M059J (cell line): ENCODE measurements around a stretch of chr20.

DNA sequence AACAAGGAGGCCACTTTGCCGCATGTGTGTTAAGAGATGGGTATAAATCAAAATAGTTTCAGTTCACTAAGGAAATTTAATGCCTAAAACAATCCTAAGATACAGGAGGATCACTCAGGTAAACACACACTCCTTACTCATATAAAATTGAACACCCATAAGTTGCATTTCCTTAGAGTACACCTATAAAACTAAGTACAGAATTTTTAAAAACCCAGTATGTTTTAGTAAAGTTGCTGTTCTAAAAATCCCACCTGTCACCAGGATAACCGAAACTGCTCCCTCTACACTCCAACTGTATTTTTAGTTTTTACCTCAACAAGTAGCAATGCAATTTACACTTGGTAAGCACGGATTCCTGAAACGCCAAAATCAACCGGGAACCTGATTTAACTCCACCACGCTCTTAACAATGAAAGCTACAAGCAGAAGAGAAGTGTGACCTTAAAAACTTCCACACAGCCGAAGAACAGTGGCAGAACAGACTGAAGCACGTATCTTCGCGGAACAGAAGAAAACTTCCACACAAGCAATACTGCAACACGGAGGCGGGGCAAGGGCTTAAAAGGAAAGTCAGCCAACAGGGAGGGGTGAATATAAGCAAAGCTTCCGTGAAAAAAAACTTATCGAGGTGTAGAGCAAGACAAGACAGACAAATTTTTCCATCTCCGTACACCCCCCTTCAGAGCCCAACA is 1.6 kb downstream of the STAU1 start:
- RAMPAGE, long total RNA, result no peak

DNA sequence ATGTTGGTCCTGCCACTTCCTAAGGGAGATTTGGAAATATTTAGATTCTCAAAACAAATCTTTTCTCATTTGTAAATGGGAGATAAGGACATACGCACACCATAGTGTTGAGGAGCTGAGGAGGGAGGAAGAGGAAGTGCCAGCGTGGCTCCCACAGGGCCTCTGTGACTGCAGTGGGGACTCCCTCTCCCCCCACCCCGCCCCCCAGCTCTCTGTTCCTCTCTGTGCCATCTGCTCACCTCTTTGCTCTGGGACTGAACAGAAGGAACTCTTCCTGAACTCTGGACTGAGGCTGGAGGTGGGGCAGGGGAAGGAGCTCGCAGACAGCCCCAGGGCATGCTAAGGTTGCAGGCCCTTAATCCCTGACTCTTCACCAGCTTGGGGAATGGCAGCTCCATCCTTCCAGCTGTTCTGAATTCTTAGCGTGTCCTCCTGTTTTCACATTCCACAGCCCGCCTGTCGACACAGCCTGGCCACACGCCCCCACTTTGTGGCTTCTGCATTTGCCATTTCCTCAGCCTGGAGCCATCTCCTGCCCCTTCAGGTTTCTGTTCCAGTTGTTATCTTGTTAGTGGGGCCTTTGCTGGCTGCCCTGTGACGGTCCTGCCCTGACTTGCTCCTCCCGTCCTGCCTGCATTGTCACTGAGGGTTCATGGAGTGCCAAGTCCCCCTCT is 11.5 kb downstream of the DDX27 start:
- RAMPAGE, long total RNA, result no peak

DNA sequence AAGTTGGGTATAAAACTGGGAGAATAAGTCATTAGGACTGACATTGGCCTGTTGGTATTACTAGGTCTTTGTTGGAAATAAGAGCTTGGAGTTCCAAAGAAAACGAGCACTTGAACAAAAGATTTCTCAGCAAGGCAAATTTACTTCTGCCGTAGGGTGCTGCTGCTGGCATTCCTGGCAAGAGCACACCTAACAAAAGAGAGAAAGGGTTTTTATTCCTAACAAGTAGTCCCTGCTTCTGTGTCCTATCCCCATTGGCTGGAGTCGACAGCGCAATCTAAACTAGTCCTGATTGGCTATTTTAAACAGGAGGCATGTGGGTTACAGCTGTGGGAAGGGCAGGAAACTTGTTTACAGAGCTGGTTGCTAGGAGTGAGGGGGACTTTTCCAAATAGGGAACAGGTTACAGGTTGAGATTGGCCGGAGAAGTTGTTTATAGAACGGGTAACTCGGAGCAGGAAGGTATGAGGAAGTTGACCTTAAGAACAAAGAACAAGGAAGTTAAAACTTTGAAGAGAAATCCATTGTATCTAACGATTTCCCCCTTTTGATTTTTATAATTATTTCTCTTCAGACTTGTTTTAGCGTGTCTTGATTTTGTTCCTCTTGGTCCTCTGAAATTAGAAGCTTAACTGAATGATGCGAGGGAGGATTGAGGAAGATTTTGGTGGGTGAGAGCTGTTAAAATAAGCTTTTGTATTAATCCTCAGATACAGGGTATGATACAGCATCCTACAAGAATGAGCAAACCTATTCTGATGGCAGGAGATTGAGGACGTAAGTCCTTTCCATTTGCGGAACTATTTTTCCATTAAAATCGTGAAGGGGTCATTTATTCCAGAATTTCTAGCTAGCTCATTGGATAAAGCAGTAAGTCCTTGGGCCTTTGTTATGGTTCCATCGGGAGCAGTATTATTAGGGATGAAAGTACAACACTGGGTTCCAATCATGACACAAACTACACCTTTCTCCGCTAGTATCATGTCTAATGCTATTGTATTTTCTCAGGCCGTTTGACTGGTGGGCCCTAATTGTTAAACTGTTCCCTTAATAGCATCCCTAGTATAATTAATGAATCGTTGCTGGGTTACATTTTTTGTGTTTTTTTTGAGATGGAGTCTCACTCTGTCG is 3.5 kb upstream of the ZNFX1 start:
- RAMPAGE, long total RNA, result no peak

GRCh38 chr20:49445233-49445476 is 37.3 kb downstream of the KCNB1 start:
- RAMPAGE, long total RNA, result no peak

DNA sequence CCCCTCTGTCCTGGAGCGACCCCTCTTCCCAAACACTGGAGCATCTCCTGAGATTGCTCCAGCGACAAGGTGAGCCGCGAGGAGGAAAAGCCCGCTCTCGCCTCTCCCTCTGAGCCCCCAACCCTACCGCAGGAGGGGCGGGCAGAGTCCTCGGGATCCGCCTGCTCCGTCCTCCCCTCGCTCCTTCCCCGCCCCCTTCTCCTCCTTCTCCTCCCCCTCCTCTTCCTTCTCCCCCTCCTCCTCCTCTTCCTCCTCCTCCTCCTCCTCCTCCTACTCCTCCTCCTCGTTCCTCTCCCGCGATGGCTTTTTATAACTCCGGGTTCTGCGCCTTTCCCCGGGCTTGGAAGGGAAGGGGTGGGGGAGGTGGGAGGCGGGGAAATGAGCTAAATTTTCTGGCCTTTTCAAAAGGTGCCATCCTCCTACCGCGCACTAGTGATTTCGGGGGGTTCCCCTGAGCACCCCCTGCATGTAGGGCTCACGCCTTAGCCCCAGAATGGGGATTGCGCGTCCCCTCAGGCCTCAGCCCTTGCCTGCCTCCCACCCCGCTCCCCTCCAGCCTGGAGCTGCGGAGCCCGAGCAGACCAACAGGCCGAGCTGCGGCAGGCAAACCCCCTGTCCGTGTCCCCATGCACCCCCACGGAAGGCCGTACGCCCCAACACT is 940 bp upstream of the KCNB1 start:
- RAMPAGE, long total RNA, result no peak

- RAMPAGE, long total RNA, result no peak
These were observed 20.3 kb upstream of the PTGIS start for GRCh38 chr20:49588225-49588695.

DNA sequence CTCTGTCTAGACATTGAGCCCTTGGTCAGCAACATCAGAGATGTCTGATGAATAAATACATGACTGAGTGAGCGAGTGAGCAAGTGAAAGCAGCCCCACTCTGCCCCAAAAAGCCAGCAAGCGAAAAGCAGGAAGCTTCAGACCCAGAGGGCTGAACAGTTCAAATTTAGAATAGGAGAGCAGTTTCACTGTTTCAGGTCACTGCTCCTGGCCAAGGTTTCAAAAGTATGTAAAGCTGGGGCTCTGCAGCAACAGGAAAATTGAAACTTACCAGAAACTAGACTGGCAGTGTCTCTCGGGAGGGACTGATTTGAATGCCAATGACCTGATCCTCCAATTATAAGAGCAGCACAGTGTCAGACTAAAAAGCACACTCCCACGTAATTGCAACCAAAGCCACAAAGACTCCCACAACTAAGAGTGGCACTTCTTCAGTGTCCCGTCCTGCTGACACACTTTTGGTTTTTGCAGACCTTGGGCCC is 52.4 kb upstream of the PTGIS start:
- RAMPAGE, long total RNA, result no peak

DNA sequence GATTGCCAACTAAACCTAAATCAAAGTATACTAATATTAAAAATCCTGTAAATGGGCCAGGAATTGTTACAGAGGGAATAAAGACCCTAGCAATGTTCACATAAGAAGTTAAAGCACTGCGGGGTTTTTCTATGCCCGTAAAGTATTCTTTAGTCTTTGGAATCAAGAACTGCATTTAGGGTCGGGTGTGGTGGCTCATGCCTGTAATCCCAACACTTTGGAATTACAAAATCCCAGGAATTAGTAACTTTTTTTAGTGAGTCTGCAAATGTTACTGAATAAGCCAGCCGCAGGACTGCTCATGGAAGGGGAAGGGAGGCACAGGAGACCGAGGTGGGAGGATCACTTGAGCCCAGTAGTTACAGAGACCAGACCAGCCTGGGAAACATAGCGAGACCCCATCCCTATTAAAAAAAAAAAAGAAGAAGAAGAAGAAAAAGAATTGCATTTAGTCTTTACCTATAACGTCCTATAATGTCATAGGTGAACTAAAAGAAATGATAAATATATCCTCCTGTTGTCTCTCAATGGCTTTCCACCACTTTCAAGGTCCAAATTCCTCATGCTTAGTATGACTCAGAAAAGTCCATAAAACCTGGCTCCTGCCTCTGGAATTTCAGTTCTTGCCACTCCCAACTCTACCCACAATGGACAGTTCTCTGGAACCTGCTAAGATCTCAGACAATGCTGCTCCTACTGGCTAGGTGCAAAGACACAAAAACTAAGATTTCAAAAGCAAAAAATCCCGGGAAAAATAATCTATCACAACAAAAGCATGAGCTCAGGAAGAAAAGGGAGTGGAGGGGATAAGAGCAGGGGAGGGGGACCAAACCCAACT is 39.2 kb downstream of the B4GALT5 start:
- RAMPAGE, long total RNA, result no peak

DNA sequence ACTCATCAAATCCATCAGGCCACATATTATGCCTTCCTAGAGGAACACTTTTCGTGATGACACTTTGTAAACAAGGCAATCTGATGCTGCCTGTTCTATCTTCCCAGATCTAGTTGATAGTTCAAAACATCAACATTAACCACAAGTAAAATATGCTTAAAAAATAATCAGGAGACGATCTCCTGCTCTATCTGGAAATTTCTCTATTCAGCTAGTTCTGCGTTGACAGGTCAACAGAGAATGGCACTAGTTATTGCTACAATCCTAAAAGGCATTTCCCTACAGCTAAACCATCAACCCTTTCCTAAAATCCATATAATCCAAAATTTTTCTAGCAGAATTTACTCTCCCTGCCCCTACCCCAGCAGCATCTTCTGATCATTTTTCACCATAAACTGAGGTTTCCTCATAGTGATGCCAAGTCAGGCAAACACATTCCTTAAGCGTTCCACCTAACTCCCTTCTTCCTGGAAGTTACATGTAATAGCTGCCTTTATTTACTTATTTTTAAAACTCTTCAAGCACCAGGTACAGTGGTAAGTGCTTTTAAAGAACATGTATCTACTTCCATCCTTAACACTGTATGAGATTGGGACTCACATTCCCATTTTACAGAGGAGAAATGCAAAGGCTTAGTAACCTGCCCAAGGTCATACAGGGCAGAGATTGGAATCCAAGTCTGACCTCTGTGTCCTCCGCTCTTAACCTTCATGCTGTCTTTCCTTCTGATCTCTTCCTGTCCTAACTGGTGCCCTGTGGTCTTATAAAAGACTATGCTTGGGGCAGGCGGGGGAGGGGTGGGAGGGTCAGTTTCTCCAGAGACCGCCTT is 1.8 kb downstream of the B4GALT5 start:
- RAMPAGE, long total RNA, result no peak

GRCh38 chr20:49775163-49775736 is 37.4 kb upstream of the SLC9A8 start:
- RAMPAGE, long total RNA, result no peak

DNA sequence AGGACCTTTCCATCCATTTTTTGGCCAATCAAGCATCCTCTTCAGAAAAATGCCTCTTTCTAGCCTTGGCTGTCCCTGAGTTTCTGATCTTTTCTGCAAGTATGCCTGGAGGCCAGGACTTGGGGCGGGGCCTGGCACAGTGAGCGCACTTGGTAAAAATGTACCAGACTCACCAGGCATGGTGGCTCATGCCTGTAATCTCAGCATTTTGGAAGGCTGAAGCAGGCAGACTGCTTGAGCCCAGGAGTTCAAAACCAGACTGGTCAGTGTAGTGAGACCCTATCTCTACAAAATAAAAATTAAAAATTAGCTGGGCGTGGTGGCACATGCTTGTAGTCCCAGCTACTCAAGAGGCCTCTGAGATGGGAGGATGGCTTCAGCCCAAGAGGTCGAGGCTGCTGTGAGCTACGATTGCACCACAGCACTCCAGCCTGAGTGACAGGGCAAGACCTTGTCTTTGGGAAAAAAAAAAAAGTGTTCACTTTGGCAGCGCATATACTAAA is 18.2 kb upstream of the SLC9A8 start:
- RAMPAGE, long total RNA, result no peak

- RAMPAGE, long total RNA, result no peak
These were observed 1.0 kb downstream of the SLC9A8 start for GRCh38 chr20:49813523-49814196.

GRCh38 chr20:49874299-49874655 is 41.1 kb downstream of the SPATA2 start:
- RAMPAGE, long total RNA, result no peak

GRCh38 chr20:49886407-49887123 is 28.8 kb downstream of the SPATA2 start:
- RAMPAGE, long total RNA, result no peak

- RAMPAGE, long total RNA, result no peak
These were observed 15.8 kb downstream of the SPATA2 start for GRCh38 chr20:49899323-49900143.

GRCh38 chr20:49928429-49928691 is 7.8 kb upstream of the RNF114 start:
- RAMPAGE, long total RNA, result no peak

GRCh38 chr20:49949319-49949680 is 13.1 kb downstream of the RNF114 start:
- RAMPAGE, long total RNA, result no peak

DNA sequence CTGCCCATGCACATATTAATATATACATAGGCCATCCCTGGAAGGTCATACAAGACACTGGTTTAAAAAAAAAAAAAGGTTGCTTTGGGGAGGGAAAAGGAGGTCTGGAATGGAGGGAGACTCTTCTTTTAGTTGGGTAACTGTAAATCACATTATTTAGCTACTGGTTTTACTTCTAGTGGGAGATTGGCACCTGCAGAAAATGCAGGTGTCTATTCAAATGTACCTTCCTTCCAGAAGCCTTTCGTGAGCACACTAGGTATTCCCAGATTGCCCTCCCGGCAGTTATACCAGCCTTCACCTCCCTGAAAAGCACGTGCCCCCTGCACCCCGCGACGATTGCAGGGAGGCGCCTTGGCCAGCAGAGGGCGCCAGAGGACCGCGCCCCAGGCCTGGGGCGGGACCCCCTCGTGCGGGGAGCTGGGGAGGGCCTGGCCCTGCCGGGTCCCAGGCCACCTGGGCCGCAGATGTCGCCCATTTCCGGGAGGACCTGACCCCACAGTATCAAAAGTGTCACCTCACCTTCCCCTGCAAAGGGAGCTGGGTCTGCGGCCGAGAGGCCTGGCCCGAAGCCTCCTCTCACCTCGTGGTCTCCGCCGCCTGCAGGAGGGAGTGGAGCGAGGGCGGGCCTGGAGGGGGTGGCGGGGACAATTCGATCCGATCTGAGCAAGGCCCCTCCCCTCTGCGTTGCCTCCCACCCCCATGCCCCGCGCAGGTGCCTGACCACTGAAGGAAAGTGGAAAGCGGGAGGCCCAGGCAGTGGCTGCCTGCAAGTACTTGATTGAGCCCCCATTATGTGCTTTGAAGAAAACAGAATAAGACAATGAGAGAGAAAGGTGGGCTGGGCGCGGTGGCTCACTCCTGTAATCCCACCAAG is 3.7 kb upstream of the SNAI1 start:
- RAMPAGE, long total RNA, result no peak

DNA sequence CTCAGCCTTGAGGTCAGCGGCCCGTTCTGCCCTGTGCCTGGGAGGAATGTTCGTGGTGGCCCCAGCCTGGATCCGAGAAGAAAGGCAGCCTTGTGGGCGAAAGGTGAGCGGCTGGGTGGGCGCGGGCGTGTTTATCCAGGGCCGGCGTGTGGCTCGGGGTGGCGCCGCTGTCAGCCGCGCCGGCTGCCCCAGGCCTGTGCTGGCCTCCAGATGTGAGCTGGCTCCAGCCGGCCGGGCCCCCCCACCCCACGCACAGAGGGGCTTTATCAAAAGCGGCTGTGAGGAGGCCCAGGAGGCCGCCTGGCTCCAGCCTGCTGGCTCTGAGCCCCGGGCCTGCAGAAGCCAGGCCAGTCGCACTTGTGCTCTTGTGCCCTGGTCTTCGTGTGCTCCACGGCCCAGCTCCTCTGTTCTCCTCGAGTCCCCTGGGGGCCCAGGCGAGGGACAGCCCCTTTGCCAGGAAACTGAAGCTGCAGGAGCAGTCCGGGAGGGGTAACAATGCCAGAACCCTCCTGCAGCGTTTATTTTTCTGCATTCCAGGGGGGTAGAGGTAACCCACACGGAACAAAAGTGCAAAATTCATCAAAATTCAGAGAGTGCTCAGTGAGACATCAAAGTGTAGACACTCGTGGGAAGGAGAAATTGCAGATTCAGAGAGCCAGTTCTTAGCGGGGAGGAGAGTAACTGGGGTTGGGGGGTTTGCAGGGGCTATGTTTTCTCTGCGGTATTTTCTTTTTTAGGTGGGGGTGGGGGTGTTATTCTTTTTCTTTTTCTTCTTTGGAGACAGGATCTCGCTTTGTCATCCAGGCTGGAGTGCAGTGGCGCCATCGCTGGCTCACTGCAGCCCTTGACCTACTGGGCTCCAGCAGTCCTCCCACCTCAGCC is 57.8 kb downstream of the UBE2V1 start:
- RAMPAGE, long total RNA, result no peak

- RAMPAGE, long total RNA, result no peak
These were observed 13.9 kb upstream of the UBE2V1 start for GRCh38 chr20:50126501-50127549.